ENCODE measurements around a stretch of chr20.

DNA sequence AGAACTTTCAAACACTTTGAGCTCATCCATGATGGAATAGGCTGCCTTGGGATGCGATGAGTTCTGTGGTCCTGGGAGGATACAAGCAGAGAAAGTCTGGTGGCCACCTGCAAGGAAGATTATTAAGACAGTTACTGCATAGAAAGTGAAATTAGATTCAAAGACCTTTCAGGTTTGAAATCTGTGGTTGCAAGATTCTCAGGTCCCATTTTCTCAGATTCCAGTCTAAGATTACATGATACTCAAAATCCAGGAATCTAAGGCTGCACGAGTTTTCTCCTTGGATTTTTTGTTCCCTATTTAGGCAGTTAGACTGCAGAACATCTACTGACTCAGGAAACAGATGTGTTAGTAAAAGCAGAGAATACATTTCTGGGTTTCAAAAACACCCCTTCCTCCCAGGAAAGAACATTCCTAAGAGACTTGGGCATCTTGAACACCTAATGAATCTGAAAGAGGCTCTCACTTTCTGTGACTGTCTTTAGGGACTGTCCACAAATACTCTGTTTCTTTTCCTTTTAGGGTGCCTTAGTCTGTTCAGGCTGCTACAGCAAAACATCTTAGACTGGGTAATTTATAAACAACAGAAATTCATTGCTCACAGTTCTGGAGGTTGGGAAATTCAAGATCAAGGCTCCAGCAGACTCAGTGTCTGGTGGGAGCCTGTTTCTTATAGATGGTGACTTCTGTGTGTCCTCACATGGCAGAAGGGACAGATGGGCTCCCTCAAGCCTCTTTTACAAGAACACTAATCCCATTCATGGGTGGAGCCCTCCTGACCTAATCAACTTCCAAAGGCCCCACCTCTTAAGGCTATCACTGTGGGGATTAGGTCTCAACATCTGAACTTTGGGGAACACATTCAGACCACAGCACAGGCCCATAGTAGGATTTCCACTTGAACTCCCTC is 19.5 kb upstream of the CCN5 start:
- RRBS, result no CpG with 5 or more reads among the region's 2 CpGs

DNA sequence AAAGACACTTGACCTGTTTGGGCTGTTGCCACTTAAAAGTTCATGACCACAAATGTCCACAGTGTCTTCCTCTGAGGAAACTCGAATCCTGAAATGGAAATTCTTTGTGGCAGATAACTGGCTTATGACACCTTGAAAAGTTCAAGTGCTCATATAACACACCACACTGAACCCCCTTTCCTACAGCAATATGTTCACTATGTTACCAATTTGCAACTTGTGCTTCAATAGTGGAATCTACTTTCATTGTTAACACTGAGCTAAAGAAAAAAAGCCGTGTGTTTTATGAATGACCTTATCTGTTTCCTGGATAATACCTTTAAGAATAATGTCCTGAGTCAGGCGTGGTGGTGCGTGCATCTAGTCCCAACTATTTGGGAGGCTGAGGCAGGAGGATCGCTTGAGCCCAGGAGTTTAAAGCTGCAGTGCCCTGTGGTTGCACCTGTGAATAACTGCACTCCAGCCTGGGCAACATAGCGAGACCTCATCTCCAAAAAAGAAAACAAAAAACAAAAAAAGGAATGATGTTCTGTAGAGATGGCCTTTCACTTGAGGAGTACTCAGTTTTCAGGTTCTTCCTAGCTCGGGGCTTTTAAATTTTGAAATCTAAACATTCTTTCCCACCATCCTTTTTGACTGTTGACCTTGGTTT is 2.8 kb upstream of the PABPC1L start:
- RRBS, result no CpG with 5 or more reads among the region's 7 CpGs

- RRBS, result no CpG with 5 or more reads among the region's 7 CpGs
These were observed 7.0 kb downstream of the TOMM34 start for GRCh38 chr20:44953128-44953738.

GRCh38 chr20:45342616-45343217 is 5.5 kb downstream of the SDC4 start:
- RRBS, result no CpG with 5 or more reads among the region's 6 CpGs

DNA sequence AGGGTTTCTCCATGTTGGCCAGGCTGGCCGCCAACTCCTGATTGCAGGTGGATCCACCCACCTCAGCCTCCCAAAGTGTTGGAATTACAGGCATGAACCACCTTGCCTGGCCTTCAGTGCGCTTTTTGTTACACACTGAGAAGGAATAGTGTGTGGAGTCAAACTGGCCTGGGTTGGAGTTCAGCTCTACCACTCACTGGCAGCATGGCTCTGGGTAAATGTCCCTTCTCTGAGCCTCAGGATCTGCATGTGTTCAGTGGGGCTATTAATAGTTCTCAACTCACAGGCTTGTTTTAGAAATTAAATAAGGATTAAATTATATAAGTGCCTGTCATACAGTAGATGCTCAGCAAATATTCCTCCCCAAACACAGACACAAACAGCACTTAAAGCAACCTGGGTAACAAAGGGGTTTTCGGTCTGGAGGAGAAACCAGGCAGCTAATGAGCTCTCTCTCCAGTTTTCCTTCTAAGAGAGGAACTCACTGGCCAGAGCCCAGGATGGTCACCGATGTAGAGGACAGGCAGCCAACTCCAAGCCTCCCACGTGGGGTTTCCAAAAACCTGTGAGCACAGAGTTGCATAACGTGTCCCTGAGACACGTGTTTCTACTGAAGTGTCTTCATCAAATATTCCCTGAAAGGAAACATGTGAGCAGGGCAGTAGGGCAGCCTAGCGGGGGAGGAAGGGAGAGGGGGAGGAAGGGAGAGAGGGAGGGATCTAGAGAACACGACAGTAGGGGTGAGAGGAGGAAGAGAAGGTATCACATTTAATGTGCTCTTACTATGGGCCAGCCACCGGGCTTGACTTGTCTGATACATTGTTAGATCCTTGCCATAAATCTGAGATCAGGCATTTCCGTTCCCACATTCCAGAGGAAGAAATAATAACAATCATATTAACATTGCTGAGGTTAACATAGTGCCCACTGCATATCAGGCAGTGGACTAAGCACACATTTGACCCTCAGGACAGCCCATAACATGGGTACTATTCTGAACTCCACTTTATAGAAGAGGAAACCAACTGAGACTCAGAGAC is 4.8 kb upstream of the SYS1 start:
- RRBS, result no CpG with 5 or more reads among the region's 11 CpGs

- RRBS, result no CpG with 5 or more reads among the region's 50 CpGs
These were observed 857 bp downstream of the WFDC2 start for GRCh38 chr20:45470303-45470916.

DNA sequence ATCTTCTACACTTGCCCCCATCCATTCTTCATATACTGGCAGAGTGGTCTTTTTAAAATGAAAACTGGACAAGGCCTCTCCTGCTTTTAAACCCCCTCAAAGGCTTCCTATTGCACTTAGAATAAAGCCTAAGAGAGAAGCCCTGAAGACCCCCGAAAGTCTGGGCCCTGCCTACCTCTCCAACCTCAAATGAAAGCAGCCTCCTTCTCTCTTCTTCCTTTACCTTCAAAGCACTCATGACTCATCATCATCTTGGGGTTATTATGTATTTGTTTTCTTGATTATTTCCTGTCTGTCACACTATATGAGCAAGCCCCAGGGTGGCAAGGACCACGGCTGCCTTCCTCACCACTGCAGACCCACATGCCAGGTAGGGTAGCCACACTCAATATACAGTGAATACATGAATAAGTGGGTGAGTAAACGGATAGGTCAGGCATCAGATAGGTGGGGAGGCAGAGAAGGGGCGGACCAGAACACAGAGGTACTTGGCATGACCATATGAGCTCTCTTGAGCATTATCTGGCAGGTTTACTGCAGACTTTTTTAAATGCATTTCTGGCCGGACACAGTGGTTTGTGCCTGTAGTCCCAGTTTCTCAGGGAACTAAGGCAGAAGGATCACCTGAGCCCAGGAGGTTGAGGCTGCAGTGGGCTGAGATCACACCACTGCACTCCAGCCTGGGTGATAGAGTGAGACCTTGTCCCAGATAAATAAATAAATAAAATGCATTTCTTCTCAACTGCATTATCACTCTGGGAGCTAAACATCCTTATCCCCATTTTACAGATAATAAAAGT is 8.7 kb downstream of the WFDC3 start:
- RRBS, result no CpG with 5 or more reads among the region's 5 CpGs

DNA sequence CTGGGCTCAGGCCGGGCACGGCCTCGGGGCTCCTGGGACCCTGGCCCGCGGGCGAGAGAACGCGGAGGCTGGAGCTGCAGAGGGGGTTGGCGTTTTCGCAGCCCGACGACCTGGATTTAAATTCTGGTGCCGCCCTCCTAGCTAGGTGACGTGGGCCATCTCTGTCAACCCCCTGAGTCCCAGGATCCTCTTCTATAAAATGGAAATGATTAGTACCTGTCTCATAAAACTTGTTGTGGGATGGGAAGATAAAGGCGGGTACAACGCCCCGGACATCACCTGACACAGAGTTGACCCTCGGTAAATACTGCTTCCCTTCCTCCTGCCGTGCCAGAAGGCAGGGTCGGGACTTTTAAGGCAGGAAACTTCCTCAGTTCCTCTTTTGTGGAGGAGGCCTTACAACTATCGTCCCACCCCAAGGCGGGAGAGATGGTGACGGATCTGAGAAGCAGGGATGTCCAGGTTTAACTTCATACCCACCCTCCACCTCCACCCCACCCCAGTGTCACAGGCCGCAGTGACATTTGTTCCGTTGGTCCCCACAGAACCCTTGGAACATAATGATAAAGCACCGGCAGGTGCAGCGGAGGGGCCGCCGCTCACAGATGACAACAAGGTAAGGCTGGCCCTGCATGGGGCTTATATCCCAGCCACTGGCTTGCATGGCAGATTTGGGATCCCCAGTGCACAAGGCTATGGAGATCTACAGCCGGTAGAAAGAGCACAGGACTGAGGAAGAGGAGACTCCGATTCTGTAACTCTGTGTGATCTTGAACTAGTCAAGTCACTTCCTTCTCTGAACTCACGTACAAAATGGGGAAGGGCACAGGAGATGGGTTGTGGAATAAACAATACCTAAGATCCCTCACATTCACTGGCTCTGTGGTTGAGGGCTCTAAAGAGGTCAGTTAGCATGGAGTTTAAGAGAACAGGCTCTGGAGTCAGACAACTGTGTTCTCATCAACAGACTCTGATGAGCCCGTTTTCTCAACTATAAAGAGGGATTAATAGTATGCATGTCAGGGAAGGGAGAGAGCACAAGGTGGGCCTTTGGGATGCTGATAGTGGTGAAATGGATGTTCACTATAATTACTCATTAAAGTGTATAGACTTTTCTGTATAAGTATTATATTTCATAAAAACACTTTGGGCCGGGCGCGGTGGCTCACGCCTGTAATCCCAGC is 770 bp downstream of the DNTTIP1 start:
- RRBS, result no CpG with 5 or more reads among the region's 37 CpGs

DNA sequence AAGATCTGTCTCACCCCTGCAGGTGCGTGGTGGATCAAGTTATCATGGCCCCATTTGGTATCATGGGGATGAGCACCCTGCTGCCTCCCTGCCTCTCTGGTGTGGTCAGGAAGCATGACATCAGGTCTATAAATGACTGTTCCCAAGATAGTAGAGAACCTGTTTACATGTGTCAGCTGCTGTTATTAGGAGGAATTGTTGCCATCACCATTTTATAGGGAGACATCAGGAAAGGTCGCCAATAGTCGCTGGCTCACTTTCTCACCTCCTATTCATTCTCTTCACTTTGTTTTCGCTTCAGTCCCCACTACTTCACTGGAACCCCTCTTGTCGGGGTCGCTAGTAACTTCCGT is 4.7 kb downstream of the DNTTIP1 start:
- RRBS, result no CpG with 5 or more reads among the region's 7 CpGs

DNA sequence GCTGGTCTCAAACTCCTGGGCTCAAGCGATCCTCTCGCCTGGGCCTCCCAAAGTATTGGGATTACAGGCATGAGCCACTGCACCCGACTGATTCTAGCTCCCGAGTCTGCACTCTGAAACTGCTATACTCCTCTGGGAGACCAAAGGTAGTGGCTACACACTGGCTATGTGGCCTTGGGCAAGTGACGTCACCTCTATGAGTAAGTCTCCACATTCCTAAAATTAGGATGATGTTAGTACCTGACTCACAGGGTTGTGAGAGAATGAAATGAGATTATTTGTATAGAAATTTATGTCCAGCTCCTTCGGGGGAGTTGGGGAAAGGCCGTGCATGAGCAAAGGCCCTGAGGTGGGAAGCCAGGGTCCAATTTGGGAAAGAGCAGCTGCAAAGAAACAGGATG is 6.3 kb downstream of the PLTP start:
- RRBS, result no CpG with 5 or more reads among the region's 7 CpGs

DNA sequence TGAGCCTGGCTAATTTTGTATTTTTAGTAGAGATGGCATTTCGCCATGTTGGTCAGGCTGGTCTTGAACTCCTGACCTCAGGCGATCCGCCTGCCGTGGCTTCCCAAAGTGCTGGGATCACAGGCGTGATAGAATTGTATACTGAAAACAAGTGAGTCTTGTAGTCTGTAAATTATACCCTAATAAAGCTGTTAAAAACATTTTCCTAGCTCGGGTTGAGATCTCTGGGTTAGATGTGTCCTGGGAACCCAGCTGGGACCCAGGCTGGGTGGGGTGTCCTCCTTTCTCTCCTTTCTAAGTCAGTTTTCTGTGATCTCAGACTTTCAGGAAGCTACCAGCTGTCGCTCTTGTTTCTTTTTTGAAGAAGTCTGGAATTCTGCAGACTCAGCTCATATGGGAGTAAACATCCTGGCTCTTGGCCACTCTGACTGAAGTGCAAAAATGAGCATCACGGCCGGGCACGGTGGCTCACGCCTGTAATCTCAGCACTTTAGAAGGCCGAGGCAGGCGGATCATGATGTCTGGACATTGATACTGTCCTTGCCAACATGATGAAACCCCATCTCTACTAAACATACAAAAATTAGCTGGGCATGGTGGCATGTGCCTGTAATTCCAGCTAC is 10.0 kb upstream of the PCIF1 start:
- RRBS, result no CpG with 5 or more reads among the region's 13 CpGs

DNA sequence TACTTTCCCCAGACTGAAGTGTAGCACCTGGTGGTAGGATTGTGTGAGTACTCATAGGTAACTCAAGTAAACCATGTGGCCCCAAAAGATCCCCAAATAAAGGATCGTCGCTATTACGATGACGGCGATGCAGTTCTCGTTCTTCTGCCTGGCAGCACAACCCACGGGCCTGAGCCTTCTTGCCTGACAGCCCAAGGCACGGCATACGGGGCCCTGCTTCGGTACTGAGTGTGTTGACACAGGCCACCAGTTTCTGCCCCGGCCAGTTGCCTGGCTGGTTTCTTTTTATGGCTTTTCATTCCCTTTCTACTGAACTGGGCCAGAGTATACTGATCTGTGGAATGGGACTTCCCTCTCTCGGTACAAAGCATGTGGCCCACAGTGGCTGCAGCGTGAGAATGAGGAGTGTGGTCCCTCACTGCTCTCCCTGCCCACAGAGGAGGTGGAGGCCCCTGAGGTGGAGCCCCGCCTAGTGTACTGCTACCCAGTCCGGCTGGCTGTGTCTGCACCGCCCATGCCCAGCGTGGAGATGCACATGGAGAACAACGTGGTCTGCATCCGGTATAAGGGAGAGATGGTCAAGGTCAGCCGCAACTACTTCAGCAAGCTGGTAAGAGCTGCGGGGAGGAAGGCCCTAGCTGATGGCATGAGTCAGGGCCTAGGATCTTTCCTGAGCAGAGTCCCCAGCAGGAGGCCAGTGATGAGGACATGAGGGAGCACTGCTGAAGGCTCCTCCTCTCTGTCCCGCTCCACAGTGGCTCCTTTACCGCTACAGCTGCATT is 11.0 kb downstream of the PCIF1 start:
- RRBS, result 96% methylated on average over 5 of the region's 23 CpGs

- RRBS, result no CpG with 5 or more reads among the region's 16 CpGs
These were observed 13.9 kb downstream of the PCIF1 start for GRCh38 chr20:45947981-45949177.

DNA sequence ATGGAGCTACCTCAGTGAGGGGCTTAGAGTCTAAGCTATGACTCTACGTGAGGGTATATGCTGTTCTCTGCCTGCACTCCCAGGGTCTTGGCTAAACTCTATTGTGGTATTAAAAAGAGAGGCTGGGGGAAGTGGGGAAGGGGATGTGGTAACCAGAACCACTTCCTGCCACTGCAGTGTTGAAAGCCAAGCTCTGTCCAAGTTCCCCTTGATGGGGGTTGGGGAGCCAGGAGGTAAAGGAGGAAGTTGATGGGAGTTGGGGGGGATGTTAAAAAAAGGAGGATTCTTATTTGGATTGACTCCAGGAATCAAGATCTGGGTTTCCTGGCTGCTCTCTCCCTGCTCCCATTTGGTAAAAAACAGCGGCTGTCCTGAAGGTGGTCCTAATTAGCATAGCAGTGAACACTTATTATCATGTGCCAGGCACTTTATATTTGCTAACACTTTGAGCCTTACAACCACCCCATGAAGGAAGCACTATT is 3.5 kb upstream of the MMP9 start:
- RRBS, result no CpG with 5 or more reads among the region's 2 CpGs

DNA sequence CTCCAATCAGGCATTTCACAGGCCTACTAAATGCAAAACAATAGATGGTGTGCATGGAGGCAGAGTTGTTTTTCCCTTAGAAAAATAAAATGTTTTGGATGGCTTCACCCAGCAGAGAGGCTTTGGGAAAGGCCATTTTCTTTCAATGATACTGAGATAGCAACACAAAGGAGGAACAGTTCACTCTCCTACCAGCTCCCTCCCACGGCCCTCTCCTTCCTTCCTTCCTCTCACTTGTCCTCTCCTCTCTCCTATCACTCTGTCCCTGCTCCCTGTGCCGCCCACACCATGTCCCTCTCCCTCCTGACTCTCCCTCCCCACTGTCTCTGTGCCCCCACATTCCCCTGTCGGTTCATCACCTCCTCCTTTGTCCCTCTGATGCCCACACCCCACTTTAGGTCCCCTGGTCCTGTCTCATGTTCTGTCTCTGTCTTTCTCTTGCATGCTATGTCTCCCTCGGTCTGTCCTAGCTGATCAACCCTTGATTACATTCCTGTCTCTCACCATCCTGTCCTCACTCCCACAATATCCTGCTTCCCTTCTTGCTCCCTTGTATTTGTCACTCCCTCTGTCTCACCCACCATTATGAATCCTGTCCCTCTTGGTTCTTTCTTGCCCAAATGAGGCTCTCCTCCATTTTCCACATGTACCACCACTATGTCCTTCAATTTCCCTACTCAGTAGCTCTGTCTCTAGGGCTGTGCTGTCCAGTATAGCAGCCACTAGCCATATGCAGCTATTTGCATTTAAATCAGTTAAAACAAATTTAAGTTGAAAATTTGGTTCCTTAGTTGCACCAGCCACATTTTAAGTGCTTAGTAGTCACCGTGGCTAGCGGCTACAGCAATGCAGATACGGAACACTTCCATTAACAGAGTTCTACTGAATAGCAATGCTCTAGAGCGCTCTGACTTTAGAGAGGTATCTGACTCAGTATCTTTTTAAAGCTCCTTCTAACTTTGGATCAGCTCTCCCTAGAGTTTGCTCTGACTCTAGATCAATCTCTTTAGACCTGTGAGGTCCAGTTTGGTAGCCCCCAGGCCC is 12.2 kb upstream of the SLC35C2 start:
- RRBS, result no CpG with 5 or more reads among the region's 8 CpGs

DNA sequence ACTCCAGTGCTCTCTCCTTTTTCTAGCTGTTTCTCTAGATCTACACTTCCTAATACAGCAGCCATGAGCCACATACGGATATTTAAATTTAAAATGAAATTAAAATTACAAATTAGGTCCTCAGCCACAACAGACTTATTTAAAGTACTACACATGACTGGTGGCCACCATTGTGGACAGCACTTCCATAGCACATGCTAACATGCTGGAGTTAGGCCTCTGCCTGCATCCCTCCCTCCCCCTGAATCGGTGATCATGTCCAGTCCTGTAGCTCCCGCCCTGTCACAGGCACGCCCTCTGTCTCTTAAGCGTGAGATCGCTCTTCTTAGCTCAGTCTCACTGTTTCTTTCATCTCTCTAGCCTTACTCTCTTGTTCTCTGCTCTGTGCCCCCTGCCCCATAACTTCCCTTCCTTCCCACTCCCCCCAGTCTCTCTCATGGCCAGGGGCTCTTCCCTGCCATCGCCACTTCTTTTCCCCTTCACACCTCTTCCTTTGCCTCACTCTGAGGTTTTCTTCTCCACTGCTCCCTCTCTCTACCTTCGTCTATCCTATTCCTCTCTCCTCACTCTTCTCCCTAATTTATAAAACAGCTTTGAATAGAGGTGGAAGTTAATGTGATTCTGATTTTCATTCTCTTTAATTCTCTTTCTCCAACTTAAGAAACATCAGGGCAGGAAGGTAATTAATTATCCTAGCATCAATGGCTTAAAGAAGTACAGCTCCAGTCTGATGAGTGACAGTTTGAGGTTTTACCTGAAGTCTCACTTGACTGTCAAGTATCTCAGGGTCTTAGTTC is 13.4 kb upstream of the SLC35C2 start:
- RRBS, result no CpG with 5 or more reads among the region's 8 CpGs

GRCh38 chr20:46401495-46402254 is 4.7 kb downstream of the ELMO2 start:
- RRBS, result no CpG with 5 or more reads among the region's 5 CpGs

- RRBS, result no CpG with 5 or more reads among the region's 24 CpGs
These were observed 611 bp upstream of the ELMO2 start for GRCh38 chr20:46406937-46407514.

GRCh38 chr20:46708622-46709446 is 615 bp upstream of the SLC2A10 start:
- RRBS, result no CpG with 5 or more reads among the region's 18 CpGs

DNA sequence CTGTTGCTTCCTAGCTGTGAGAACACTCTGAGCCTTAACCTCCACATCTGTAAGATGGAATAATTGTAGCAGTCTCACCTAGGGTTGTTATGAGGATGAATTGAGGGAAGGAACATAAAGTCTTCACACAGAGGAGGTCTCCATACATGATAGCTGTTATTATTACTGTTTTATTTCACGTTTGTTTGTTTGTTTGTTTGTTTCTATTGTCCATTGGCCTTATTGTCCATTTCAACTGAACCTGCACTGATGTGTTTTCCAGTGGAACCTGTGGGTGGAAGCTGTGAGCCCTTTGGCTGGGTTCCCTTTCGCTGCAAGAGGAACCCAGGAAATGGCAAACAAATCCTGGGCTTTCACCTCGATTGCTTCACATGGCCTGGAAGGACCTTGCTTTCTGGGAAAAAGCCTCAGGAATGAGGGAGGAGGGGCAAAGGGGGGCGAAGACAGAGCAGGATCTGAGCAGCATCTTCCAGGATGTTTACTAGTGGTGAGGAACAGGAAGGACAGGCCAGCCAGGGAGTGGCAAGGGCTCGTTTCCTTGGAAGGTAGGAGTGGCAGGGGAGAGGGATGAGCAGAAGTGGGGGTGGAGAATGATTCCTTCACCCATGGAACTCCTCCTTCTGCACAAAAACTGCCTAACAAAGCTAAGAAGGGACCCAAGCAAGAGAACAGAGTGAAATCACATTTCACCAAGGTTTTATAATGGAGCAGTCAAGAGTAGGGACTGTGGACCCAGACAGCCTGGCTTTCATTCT is 5.8 kb downstream of the SLC2A10 start:
- RRBS, result no CpG with 5 or more reads among the region's 5 CpGs

Measured in GM12891 (cell line).